IMR-90 (cell line): ENCODE measurements around a stretch of chr1.

GRCh38 chr1:8027832-8028842 lies 2.0 kb upstream of the ERRFI1 start:
- RRBS, result no CpG with 5 or more reads among the region's 8 CpGs
CAGE:
- cytosol, long polyA plus RNA, result no peak
- long polyA plus RNA, result no peak
- nucleus, long polyA plus RNA, result no peak

DNA sequence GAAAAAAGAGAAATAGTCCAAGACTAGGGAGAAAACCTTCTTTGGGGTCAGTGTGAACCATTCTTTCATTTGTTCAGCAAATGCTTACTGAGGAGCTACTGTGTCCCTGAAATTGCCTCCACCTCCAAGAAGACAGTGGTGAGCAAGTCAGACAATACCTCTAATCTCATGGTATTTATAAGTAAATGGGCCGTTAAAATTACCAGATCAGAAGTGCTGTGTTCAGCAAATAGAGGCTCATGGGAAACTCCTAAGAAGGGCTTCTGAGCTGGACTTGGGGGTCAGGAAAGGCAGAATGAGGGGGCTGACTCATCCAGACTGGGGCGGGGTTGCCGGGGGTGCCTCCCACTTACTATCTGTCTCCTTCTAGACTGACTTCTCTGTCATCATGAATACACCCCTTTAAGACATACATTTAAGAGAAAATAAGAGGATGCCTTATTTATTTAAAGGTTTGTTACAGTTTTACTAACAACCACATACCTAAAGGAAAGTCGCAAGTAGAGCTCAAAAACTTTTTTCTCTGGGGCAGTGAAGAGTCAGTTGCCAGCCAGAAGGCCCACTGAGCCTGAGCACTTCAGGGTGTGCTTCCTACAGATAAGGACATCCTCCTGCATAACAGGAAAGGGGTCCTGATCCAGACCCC lies 96.0 kb upstream of the ERRFI1 start:
- RRBS, result no CpG with 5 or more reads among the region's 4 CpGs
CAGE:
- cytosol, long polyA plus RNA, result no peak
- long polyA plus RNA, result no peak
- nucleus, long polyA plus RNA, result no peak

- RRBS, result no CpG with 5 or more reads among the region's 11 CpGs
CAGE:
- cytosol, long polyA plus RNA, result no peak
- long polyA plus RNA, result no peak
- nucleus, long polyA plus RNA, result no peak
Observed at GRCh38 chr1:8147742-8148463, 121.8 kb upstream of the ERRFI1 start.

DNA sequence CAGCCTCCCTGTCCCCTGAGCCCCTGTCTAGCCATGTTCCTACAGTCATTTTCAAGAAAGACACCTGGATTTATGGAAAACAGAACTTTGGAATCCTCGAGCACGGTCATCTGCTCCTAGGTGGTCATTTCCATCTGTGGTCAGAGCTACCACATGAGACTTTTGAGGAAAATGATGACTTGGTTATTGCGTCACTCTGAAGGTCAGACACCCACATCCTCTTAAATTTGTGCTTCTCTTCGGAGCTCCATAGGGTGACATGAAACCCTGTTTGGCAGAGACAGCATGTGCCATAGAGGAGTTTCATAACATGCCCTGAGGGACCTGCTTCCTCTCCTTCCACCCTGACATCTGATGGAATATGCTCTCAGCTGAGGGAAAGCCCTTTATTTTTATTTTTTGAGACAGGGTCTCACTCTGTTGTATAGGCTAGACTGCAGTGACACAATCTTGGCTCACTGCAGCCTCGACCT lies 99.2 kb upstream of the SLC45A1 start:
- RRBS, result no CpG with 5 or more reads among the region's 5 CpGs
CAGE:
- cytosol, long polyA plus RNA, result no peak
- long polyA plus RNA, result no peak
- nucleus, long polyA plus RNA, result no peak

DNA sequence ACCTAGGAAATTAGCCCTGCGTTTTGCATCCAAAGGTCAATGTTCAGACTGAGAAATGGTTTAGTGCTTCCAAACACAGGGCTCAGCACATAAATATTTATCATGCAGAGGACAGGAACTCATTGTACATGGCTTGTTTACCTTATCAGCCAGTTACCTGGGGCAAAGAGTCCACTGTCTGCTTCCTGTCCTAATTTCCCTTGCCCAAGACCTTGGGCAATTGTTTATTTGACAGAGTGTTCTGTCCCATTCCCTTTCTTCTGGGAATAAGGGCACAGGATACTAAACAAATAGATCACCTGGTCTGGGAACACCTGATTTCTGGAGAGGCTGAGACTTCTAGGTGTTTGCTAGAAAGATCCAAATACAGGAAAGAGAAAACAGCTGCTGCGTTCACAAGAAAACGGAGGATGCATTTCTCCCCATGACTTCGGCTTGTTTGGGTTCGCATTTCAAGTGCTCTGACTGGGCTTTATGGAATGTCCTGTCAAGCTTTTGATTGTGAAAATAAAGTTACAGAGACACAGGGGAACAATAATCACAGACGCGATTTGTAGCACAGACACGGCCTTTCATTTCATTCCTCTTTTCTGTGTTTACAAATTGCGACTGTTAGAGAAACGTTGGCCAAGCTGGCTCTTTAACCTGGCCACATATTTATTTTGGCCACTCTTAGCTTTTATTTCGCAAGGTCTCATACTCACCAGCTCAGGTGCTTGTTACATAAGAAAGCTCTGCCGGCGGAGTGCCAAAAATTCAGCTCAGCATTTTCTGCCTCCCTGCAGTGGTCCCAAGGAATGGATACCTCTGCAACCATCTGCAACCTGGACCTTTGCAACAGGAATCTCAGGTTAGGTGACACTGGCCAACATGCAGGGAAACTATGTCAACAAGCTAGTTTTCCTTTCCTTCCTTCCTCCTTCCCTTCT lies 58.5 kb upstream of the SLC45A1 start:
- RRBS, result no CpG with 5 or more reads among the region's 13 CpGs
CAGE:
- cytosol, long polyA plus RNA, result no peak
- long polyA plus RNA, result no peak
- nucleus, long polyA plus RNA, result no peak

GRCh38 chr1:8343185-8344036 lies 25.5 kb downstream of the SLC45A1 start:
- RRBS, result 72% methylated on average over 6 of the region's 45 CpGs
CAGE:
- cytosol, long polyA plus RNA, result no peak
- long polyA plus RNA, result no peak
- nucleus, long polyA plus RNA, result no peak

DNA sequence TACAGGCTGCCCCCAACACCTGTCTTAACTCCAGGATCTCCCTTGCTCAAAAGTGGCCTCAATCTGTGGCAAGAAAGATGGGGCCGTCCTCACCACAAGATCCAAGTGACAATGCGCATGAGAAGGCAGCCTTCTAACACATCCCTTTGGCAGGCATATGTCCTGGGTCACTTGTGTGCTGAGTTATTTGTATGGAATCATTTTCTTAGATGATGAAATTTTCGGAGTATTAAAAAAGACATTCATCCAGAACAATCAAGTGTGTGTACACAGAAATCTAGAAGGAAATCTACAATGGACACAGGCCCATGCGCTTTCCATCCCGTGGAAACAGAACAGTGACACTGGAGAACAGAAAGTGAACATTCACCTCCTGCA lies 35.9 kb downstream of the SLC45A1 start:
- RRBS, result no CpG with 5 or more reads among the region's 5 CpGs
CAGE:
- cytosol, long polyA plus RNA, result no peak
- long polyA plus RNA, result no peak
- nucleus, long polyA plus RNA, result no peak

GRCh38 chr1:8418060-8418770 lies 100.3 kb downstream of the SLC45A1 start:
- RRBS, result no CpG with 5 or more reads among the region's 6 CpGs
CAGE:
- cytosol, long polyA plus RNA, result no peak
- long polyA plus RNA, result no peak
- nucleus, long polyA plus RNA, result no peak

DNA sequence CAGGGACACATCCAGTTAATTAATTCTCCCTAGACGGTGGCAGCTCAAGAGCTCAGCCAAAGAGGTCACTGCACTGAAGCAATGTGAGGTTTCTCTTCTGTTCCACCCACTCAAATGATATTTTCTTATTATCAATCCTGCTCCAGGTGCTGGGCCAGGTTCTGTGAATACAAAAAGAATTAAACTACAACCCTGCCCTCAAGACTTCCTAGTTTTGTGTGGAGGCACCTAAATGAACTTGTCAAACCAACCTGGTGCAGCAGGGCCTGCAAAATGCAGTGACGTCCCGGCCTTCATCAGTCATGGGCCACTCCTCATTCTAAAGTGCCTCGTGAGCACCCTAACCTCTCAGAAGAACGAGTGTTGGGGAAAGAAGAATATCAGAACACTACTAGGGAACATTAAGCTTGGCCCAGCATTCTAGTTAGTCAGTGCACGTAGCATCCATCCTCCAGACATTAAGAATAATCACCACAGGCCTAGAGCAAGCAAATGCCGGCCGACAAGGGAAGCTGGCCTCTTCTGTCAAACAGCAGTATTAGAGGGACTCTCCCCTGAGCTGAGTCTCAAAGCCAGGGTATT lies 137.8 kb downstream of the SLC45A1 start:
- RRBS, result no CpG with 5 or more reads among the region's 8 CpGs
CAGE:
- cytosol, long polyA plus RNA, result no peak
- long polyA plus RNA, result no peak
- nucleus, long polyA plus RNA, result no peak

DNA sequence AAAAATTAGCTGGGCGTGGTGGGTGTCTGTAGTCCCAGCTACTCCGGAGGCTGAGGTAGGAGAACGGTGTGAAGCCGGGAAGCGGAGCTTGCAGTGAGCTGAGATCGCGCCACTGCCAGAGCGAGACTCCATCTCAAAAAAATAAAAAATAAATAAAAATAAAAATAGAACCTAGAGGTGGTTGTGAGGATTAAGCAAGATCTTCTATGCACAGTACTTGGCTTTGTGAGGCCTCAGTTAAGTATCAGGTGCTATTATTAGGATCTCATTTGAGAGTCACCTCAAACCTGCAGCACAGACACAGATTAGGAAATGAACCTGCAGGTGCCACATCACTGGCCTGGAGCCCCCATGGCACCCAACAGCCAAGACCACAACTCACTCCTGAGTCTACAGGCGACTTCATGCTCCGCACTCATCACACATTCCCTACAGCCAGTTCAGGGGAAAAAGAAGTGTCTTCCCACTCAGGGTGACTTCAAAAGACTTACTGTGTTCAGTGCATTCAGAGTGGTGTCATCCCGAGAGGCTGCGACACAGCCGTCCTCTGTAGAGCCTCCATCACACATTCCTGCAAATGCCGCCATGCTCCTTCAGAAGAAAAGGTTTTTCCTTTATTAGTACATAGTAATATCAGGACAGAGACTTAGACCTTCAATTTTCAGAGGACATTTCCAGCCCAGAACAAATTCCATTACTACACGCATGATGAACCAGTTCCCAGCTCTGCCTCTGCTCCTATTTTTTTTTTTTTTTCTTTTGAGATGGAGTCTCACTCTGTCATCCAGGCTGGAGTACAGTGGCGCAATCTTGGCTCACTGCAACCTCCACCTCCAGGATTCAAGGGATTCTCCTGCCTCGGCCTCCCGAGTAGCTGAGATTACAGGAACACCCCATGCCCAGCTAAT lies 176.9 kb downstream of the SLC45A1 start:
- RRBS, result no CpG with 5 or more reads among the region's 18 CpGs
CAGE:
- cytosol, long polyA plus RNA, result no peak
- long polyA plus RNA, result no peak
- nucleus, long polyA plus RNA, result no peak

GRCh38 chr1:8509906-8510576 lies 192.1 kb downstream of the SLC45A1 start:
- RRBS, result no CpG with 5 or more reads among the region's 8 CpGs
CAGE:
- cytosol, long polyA plus RNA, result no peak
- long polyA plus RNA, result no peak
- nucleus, long polyA plus RNA, result no peak

- RRBS, result no CpG with 5 or more reads among the region's 5 CpGs
CAGE:
- cytosol, long polyA plus RNA, result no peak
- long polyA plus RNA, result no peak
- nucleus, long polyA plus RNA, result no peak
Observed at GRCh38 chr1:8604113-8604703, 213.2 kb downstream of the RERE start.

DNA sequence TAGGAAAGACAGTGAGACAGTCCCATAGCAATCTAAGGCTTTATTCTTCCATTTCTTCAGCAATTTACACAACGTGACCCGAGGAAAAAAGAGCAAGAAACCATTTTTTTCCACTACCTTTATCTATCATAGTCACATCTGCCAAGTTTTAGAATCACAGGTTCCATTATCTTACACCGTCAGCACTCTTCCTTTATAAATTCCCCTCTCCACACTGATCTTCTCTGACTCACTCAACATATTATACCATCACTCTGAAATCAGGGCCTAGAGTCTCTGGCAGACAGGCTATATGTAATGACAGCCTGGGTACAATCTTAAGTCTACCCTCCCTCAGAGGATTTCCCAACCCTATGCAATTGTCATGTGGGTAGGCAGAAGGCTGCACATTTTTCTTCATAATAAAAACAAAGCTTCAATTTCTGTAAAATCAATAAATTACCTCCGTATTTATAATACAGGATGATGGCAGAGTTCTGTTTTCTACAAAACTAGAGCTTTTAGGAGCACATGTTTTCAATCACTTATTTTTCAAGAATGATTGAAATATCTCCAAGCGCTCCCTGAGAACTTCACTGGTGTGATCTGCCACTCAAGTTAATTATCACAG lies 138.1 kb downstream of the RERE start:
- RRBS, result no CpG with 5 or more reads among the region's 5 CpGs
CAGE:
- cytosol, long polyA plus RNA, result no peak
- long polyA plus RNA, result no peak
- nucleus, long polyA plus RNA, result no peak

GRCh38 chr1:8702745-8703938 lies 114.3 kb downstream of the RERE start:
- RRBS, result 4% methylated on average over 42 of the region's 91 CpGs
CAGE:
- cytosol, long polyA plus RNA, result no peak
- long polyA plus RNA, result start-site peak on the minus strand at chr1:8703107-8703500, 10 and 47 reads in 2 replicates
- nucleus, long polyA plus RNA, result start-site peak on the minus strand at chr1:8703084-8703612, 24 and 46 reads in 2 replicates

DNA sequence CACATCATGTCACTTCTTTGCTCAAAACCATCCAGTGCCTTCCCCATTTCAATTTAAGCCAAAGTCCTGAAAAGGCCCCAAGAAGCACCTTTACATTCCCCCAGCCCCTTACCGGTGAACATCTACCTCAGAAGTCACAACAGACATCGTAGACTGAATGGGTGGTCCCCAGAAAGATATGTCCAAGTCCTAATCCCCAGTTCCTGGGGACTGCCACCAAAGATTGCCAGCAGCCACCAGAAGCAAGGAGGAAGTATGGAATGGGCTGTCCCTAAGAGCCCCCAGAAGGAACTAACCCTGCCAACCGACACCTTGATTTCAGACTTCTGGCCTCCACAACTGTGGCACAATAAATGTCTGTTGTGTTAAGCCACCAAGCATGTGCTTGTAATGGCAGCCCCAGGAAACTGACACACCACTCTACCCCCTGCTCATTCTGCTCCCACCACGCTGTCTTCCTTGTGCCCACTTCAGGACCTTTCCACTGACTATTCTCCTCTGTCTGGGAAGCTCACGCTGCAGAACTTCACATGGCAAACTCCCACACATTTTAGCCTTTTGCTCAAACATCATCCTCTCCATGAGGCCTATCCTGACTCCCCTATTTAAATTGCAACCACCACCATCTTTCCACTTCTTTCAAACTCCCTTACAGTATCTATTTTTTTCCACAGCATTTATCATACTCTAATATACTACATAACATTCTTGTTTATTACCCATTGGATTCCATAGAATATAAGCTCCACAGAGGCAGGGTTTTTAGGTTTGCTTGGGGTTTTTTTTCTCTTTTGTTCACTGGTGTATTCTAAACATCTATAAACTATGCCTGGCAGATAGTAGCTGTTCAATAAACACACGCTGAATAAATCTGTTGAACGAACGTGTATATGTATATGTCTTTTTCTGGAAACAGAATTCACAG lies 33.5 kb downstream of the RERE start:
- RRBS, result no CpG with 5 or more reads among the region's 8 CpGs
CAGE:
- cytosol, long polyA plus RNA, result no peak
- long polyA plus RNA, result no peak
- nucleus, long polyA plus RNA, result no peak

- RRBS, result no CpG with 5 or more reads among the region's 10 CpGs
CAGE:
- cytosol, long polyA plus RNA, result no peak
- long polyA plus RNA, result no peak
- nucleus, long polyA plus RNA, result no peak
Observed at GRCh38 chr1:8789288-8790087, 28.0 kb downstream of the RERE start.

- RRBS, result no CpG with 5 or more reads among the region's 5 CpGs
CAGE:
- cytosol, long polyA plus RNA, result no peak
- long polyA plus RNA, result no peak
- nucleus, long polyA plus RNA, result no peak
Observed at GRCh38 chr1:8802277-8803166, 14.9 kb downstream of the RERE start.

DNA sequence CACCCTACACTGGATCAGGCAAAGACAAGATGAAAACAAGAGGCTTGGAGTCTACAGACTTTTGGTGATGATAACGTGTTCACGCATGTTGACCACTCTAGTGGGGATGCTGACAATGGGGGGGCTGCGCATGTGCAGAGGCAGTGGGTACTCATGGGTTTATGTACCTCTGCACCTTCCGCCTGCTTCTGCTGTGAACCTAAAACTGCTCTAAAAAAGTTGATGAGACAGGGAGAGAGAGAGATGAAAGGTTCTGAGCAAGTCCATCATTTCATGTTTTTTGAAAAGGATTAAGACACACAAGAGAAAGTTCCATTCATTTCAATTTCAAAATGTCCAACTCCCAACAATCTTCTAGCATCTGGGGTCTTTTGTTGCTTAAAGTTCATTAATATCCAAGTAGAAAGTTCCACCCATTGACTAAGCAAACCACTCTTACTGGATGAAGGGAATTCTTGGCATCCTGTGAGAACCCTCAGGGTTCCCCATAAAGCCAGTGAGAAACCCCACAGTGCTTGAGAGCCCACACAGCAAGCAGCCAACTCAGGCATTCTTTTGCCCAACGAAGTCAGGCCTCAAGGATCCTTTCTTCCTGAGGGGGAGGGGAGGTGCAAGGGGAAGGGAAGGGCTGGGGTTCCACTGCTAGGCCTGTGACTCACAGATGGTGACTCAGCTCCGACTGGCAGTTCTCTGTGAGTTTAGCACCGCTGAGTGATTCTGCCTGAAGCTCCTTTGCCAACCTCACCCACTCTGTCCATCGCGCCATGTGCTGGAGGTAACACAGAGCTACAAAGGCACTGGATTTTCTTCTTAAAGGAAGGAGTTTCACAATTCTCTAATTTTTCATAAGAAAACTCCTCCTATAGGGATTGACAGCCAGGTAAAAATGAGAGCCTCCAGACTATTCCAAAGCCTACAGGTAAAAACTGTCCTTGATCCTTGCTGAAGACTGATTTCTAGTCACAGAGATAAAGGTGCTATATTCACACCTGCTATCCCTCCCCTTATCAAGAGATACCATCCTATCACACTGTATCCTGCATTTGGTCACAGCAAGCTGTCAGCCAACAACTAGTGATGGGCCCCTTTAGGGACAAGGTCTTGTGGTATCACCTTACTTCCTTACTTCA lies 5.0 kb downstream of the ENO1 start:
- RRBS, result no CpG with 5 or more reads among the region's 9 CpGs
CAGE:
- cytosol, long polyA plus RNA, result no peak
- long polyA plus RNA, result no peak
- nucleus, long polyA plus RNA, result no peak

DNA sequence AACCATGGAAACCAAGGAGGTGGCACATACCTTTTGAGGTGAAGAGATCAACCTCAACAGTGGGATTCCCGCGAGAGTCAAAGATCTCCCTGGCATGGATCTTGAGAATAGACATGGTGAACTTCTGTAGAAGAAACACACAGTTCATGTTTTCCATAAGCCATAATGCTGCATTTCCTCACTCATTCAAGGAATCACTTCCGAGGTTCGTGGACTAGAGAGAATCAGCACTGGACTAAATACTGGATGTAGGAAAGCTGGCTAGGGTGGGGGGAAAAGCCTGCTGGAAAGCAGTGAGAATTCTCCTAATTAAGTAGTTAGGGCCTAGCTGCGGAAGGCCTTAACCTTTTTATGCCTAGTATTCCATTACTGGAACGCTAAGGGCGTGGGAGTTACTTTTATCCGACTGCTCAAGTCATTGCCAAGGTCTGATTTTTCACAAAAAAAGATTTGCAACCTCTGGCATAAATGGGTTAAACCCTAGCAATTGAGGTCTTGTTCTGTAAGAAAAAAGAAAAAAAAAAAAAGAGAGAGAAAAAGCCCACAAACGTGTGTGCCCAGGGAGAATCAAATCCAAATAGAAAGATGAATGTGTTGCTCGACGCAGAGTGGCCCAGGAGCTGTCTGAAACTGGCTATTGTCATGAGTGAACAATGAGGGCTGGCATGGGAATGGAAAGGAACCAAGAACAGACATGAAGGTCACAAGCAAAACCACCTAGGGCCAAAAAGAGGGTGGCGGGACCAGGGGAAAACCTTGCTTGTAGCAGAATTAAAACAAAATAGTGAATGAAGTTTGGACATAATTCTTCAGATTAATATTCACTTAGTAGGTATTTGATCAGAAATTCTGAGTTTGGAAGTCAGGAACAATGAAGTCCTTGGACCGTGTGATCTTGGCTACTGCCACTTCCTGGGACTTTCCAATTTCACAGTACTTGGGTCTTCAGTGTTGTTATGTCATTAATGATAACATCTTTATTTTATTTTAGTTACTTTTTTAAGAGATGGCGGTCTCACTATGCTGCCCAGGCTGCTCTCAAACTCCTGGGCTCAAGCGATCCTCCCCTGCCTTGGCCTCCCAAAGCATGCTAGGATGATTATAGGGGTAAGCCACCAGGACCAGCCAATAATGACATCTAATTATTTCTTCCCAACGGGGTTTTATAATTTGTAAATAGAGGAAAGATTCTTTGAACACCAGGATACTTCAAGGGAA lies 3.3 kb downstream of the ENO1 start:
- RRBS, result no CpG with 5 or more reads among the region's 16 CpGs
CAGE:
- cytosol, long polyA plus RNA, result no peak
- long polyA plus RNA, result no peak
- nucleus, long polyA plus RNA, result no peak

- RRBS, result no CpG with 5 or more reads among the region's 11 CpGs
CAGE:
- cytosol, long polyA plus RNA, result no peak
- long polyA plus RNA, result no peak
- nucleus, long polyA plus RNA, result no peak
Observed at GRCh38 chr1:8889837-8890372, 11.4 kb upstream of the ENO1 start.